Measurements from ENCODE around the gene MESP2.

DNA sequence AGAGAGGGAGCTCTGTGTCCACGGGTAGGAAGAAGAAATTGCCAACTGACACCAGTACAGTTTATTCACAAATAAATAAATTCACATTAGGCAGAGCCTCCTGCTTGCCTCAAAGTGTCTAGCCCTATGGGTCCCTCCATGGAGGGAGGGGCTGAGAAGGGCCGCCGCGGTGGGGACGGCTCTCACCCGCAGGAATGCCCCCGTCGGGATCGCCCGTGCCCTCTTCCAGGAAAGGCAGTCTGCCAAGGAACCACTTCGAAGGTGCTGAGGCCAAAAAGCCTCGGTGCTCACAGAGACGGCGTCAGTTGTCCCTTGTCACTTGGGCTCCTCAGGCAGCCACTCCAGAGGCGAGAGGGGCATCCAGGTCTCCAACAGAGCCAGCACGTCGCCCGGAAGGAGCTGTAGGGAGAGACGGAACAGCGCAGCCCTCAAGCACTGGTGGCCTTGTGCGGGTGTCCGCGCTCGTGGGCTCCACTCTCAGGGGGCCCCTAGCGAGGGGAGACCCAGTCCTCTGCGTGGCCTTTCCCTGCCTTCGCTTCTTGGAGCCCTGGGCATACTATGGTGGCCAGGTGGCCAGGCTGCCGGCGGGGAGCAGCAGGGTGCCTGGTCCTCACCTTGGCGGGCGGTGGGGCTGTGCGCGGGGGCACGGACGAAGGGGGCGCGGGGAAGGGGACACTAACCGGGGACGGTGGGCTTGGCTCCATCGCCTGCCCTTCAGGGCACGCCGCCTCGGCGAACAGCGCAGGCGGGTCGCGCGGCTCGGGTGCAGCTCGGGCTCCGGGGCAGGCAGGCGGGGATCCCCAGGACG is 1.0 kb downstream of the MESP1 start:
- PRO-cap = no peak

- PRO-cap = bidirectional peak, plus-strand start at chr15:89776778, minus-strand start at chr15:89776566
Measured at GRCh38 chr15:89776286-89777100, at the start of gene MESP2. Gene MESP2 (plus strand): TSS chr15:89776332.

DNA sequence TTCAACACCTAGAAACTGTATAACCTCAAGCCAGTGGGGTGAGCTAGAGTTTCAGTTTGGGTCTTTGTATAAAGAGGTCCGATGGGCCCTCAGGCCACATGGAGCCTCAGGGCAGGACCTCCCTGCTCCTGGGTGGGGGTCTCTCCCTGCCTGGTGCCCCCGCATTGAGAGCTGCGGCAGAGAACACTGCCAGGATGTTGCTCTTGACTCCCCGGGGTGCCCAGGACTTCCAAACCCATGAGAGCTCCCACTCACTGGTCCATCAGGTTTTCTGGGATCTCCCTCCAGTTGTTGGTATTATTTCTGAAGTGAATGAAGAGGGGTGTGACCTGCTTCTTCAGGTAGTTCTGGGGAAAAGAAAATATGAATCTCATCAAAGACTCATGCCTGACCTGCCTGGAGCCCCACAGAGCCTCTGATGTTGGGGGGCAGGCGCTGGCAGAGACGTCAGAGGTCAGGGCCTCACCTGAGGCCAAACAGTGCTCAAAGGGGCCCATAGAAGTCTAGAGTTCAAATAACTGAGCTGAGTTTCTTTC is 16.7 kb downstream of the MESP2 start:
- PRO-cap = no peak

DNA sequence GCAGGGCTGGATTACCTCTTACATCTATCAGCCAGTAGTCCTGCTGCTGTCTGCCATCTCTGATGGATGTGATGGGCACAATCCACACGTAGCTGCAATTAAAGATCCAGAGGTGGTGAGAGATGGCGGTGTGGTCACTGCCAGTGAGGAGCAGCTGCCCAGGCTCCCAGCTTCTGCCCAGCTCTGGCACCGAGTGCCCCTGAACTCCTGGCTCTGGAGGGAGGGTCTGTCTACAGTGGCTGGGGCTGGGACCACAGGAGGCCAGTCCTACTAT is 13.6 kb downstream of the ANPEP start:
- PRO-cap = no peak

DNA sequence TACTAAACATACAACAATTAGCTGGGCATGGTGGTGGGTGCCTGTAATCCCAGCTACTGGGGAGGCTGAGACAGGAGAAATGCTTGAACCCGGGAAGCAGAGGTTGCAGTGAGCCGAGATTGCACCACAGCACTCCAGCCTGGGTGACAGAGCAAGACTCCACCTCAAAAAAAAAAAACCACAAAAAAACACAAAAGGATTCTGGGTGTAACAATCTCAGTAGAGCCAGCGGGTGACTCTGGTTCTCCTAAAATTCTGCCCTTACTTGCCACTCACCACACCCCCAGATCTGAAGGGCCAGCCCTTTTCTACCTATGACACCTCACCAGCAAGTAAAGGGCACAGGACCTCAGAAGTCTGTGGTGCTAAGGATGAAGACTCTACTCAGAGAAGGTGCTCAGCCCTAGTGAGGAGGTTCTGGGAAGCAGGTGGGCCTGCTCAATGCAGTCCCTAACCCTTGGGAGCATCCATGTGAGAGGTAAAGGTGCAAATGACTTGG is 20.1 kb upstream of the ANPEP start:
- PRO-cap = no peak

DNA sequence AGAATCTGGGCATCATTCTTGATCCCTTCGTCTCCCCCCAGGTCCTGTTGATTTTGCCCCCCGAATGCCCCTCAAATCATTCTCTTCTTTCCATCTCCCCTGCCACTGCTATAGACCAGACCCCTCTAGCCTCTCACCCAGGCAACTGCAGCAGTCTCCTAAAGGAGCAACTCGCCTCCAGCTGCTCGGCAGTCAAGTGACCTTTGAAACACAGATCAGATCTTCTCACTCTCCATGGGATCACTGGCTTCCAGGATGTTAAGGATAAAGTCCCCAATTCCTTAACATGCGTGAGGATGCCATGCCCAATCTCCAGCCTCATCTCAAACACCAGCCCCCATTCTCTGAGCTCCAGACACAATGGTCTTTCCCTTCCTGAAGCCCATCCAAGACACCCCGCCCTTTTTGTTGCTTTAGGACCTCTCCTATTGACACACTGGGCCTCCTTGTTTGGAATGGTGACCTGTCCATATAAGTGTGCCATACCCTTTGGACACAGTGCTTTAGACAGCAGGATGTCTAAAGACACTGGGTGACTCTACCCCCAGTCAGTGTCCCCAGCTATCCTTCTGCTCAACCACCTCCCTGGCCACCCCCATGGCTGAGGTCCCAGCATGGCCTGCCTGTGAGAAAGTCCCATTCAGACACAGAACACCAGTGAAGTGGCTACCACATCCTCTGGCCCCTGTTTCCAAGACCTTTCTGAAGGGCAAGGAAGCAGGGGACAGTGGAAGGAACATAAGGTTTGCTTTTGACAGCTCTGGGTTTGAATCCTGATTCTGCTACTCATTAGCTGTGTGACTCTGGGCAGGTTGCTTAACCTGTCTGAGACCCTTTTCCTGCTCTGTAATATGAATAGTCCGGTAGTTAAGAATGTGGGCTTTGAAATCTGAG is 6.0 kb upstream of the AP3S2 start:
- PRO-cap = no peak

- PRO-cap = no peak
Measured at GRCh38 chr15:89971623-89972065, 29.5 kb upstream of the ZNF710 start.

DNA sequence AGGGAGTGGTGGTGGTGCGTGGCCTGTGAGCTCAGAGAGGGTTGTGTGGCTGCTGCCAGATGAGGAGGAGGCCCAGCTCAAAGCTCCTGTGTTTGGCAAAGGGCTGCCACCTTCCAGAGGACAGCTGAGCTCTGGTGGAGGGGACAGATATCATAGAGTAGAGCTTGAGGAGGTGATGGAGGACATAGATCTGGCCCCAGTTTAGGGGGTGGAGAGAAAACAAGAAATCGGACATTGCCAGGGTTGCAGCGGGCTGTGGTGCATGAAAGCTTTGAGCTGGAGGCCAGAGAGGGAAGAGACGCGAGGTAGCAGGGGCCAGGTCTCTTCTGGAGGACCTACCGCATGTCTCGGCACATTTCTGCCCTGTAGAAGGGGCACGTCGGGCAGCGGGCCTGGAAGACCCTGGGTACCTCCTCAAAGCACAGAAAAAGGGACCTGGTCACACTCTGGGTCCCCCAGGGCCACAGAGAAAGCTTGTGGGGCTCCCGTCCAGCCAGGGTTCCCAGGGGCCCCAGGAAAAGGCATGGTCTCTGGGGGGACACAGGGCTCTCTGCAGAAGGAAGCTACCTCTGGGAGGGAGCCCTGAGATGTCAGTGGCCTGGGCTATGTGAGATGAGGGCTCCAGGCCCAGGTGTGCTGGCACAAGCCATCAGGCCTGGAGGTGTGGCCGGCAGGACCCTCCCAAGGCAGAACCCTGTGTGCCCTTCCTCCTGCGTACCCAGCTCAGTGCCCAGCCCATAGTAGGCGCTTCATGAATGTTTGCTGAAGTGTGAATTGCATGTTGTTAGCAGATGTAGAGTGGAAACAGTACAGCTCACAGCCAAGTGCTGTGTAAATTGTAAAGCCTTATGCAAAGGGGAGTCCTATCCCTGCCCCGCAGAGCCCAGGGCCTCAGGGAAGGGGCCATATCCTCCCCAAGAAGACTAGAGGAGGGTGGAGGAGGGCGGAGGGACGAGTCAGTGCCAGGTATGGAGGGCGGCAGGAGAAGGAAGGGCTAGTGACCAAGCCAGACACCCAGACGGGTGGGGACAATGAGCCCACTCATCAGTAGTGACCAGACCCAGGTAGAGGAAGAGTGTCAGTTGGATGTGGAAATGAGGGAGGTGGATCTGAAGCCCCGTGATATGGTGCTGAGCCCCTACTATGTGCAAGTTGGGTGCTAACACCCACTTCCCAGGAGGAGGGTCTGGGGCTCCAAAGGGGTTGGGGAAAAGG is 44.8 kb downstream of the ZNF710 start:
- PRO-cap = no peak

- PRO-cap = no peak
Measured at GRCh38 chr15:90046764-90047501, 45.8 kb downstream of the ZNF710 start.

- PRO-cap = no peak
Measured at GRCh38 chr15:90059040-90060197, 42.8 kb downstream of the IDH2 start.

- PRO-cap = no peak
Measured at GRCh38 chr15:90209624-90210389, 8.7 kb downstream of the SEMA4B start.

DNA sequence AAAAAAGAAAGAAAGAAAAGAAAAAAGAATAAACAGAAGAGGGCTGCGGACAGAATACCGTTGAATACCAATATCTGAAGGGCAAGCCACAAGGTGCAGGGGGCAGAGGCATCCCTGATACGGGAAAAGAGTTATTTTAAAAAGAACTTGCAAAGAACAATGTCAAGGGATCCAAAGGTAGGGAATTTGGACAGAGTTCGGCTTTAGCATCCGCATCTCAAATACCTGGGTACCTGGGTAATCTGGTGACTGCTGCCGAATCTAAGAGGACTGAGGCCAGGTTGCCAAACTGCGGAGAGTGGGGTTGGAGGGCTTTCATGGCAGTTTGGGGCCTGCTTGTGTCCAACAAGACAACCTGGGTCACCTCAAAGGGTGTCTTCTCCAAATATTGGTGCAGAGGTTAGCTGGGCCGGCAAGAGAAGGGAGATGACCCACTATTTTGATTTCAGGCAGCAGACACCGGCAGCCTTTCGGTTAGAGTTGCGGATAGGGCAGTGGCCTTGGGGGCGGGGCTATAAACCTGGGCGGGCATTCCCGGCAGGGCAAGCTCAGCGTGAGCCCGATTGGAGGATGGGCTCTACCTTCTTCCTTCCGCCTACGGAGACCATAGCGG is 465 bp upstream of the IQGAP1 start:
- PRO-cap = bidirectional peak, plus-strand start outside the sequence, minus-strand start at position 482 of the sequence

GRCh38 chr15:90473828-90474473 is 55.8 kb upstream of the CRTC3 start:
- PRO-cap = no peak

DNA sequence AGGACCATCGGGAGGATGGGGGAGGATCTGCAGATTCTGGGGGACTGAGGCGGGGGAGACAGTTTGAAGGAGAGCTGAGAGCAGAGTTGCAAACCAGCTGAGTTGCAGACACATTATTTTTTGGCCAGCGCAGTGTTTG is 1.2 kb downstream of the CRTC3 start:
- PRO-cap = no peak

- PRO-cap = no peak
Measured at GRCh38 chr15:90552759-90553093, 23.0 kb downstream of the CRTC3 start.

- PRO-cap = no peak
Measured at GRCh38 chr15:90568519-90568904, 38.8 kb downstream of the CRTC3 start.

DNA sequence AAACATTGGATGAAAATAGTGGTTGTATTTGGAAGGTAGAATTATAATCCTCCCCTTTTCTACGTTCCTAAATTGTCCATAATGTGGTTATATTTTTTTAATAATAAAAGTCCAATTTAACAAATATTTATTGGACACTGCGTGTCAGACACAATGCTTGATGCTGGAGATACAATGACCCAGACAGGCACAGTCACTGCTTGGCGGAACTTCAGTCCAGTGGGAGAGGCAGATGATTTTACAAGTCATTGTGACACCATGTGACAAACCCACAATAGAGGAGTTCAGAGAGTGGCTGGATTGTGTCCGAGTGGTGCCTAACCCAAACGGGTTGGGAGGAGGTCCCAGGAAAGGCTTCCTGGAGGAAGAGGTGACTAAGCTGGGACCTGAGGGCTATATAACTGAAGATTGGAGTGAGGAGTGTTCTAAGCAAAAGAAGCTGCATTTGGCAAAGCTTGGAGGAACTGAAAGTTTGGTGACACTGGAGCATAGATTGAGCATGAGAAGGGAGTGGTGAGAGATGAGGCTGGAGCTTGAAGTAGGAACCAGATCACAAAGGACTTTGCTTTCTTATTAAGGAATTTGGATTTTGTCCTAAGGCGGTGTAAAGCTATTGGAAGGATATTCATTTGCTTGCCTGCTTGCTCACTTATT is 41.4 kb downstream of the CRTC3 start:
- PRO-cap = no peak

- PRO-cap = no peak
Measured at GRCh38 chr15:90581105-90581379, 51.3 kb downstream of the CRTC3 start.

GRCh38 chr15:90609837-90610325 is 80.2 kb downstream of the CRTC3 start:
- PRO-cap = no peak

- PRO-cap = no peak
Measured at GRCh38 chr15:90866136-90866753, 2.1 kb upstream of the FURIN start.